Bronchial lymph node (tissue), 1 donor: Measurements from ENCODE around the genes RXRG and TADA1.

DNA sequence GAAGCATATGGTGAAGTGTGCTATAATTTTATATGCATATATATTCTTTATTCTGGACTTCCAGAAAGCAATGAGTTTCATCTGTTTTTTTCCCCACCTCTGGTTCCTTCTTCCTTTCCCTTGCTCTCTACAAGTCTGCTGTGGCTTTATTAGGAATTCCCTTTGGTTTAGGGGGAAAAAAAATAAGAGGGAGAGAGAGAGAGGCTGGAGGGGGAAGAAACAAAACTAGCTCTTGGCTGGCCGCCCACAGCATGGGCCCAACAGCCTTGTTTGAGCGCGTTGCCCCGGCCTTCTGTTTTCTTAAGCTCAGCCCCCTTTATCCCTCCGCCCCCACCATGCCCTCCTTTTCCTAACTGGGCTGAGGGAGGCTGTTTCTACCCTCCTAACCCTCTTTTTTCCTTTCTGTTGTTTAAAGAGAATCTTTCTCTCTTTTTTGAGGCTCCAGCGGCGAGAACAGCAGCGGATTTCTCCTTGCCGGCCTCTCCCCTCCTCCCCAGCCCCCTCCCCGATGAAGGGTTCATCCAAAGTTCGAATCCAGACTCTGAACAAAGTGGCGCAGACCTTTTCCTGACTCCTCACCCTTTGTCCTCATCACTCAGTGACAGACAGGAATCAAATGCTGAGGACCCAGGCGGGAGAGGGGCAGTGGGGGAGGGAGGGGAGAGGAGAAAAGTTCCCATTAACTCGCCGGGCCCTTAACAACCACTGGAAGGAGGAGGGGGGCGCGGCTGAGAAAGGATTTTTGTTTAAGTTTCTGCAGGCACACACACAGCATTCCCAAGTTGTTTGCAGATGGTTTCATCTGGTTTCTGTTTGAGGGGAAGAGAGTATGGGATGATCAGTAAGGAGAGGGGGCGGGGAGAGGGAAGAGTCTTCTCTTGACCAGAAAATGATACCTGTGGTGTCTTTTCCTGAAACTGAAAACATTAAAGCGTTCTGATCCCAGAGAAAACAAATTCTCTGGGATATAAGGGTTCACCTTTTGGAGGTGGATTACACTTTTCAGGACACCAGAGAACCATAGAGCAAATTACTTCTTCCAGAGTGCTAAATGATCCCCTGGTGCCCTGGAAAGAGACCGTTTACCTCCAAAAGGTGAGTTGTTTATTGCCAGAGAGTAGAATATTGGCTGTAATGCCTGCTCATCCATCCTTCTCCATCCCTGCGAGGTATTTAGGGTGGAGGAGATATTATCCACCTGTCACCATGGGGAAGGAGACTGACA lies 29.9 kb downstream of the PBX1 start:
- PRO-cap = no peak

- PRO-cap = no peak
These were observed 40.4 kb downstream of the PBX1 start for GRCh38 chr1:164599288-164599946.

DNA sequence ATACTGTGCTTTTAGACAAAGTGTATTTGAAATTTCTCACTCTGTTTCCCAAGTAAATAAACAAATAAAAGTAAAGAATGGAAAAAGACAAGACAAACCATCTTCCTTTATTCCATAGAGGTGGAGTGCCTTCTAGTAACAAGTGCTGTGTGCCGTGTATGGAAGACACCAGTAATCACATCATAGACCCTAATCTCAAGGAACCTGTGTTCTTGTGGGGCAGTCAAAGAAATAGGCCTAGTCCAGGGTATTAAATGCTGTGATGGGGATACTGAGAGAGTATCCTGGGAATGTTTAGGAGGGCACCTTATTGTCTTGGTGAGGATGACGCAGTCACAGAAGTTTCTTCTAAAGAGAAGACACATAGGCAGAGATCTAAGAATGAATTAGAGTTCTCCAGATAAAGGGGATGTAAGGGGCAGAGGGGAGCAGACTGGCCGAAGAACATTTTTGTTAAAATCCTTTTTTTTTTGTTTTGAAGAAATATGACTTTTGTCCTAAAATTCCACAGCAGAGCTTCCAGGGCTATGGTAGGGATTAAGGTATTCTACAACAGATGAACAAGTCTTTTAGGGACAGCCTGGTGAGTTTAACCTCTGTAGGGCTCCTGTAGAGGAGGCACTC lies 46.0 kb downstream of the PBX1 start:
- PRO-cap = no peak

DNA sequence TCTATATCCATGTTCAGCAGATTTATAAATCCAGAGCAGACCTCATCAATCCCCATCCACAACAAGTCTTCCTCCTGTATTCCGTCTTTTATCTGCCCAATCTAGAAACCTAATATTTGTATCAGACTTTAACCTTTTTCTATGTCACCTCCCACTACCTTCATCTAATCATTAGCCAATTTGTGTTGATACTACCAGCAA lies 135.5 kb downstream of the PBX1 start:
- PRO-cap = no peak

- PRO-cap = no peak
These were observed 259.0 kb downstream of the PBX1 start for GRCh38 chr1:164817918-164818522.

- PRO-cap = no peak
These were observed 190.4 kb downstream of the LMX1A start for GRCh38 chr1:165166123-165166460.

DNA sequence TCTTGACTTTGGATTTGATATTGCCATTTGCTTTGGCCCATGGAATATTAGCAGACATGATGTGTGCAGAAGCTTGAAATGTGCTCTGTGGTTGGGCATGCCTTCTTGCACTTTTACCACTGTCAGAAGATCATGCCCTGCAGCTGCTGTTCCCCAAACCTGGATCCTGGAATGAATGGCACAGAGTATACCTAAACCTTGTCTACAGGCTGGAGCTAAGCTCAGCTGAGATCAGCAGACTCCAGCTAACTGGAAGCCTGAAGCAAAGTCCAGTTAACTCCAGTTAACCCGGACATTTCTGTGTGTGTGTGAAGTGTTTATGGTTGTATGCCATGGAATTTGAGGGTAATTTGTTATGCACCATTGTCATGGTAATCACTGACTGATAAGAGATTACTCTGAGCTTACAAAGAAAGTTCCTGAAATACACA lies 107.6 kb downstream of the LMX1A start:
- PRO-cap = no peak

- PRO-cap = no peak
These were observed 34.9 kb downstream of the RXRG start for GRCh38 chr1:165410123-165410429.

DNA sequence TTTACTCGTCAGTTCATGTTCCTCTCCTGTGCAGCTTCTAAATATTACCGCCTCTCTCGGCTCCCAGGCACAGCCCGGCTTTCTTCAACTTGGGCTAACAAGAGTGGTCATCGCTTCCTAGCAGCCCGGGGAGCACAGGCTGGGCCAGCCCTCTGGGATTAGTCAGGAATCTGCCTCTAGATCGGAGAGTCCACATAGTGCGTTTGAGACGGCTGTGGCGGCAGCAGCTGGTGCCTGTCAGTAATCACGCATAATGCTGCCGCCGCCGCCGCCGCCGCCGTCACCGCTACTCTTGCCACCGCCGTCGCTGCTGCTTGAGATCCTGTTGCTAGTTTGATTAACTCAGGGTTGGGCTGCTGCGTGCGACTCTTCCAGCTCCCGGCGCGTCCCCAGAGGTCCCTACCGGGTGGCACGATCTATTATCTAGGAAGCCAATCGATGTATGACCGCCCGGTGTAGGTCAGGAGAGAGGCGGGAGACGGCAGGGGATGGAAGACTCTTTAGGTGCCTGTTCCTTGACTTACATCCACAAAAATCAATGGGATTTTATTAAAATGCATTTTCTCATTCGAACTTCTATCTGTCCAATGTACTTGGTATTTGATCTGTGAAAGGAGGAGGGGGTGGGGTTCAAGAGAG lies at the start of gene RXRG:
TSS of gene RXRG (minus strand) at position 232 of the 639 bp plus-strand sequence.
- PRO-cap = no peak

DNA sequence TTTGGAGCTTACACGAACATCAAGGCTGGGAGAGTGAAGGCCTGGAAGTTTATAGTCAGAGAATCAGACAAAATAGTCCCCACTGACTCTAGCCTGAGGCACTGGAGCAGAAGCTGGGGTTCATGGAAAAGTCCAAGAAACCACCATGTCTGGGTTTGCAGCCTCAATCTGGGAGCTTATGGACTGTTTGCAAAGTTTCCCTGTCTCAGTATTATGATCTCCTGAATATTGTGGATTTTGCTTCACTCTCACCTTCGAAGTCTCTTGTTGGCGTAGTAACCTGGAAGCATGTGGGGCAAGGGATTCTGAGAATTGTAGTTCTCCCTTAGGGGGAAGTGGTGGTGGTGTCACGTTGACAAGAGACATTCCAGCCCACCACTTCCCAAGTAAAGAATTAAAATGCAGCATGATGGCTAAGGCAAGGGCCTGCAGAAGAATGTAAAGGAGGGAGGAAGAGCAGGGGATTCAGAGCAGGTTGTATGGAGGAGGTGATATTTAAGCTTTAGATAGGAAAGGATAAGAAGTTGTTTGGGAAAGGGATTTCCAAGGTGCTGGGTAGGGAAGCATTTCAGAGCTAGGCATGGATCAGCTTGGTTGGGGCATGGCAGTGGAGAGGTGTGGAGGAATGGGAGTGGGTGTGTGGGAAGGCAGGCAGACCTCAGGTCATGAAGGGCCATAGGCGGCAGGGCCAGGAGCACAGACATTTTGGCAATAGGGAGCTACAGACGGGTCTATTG lies 65.1 kb downstream of the UCK2 start:
- PRO-cap = no peak

DNA sequence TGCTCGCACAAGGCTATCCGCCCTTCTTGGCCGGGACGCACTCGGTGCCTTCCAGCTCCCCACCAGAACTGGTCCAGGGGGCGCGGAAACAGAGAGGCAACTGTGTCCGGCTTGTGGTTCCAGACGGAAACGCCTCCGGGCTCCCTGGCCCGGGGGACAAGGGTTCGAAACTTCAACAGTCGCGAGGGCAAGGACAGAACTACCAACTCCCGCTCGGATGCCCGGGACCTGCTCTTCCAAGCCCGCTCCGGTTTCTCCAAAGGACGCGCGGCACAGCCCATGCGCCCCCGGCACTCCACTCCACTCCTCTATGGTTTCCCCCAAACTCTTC lies 1.5 kb downstream of the FAM78B start:
- PRO-cap = no peak

- PRO-cap = no peak
These were observed 40.9 kb upstream of the FAM78B start for GRCh38 chr1:166207828-166208027.

GRCh38 chr1:166876141-166876793 lies at the start of gene TADA1:
Gene TADA1 (minus strand): TSS chr1:166876264.
- PRO-cap = bidirectional peak, plus-strand start at chr1:166876553, minus-strand start at chr1:166876284

- PRO-cap = no peak
These were observed 26.2 kb upstream of the TADA1 start for GRCh38 chr1:166902139-166902771.

- PRO-cap = no peak
These were observed 1.3 kb downstream of the GPA33 start for GRCh38 chr1:167088846-167089220.

GRCh38 chr1:167092561-167093006 lies 1.3 kb upstream of the STYXL2 start:
- PRO-cap = no peak

GRCh38 chr1:167121235-167122200 lies 27.6 kb downstream of the STYXL2 start:
- PRO-cap = no peak

DNA sequence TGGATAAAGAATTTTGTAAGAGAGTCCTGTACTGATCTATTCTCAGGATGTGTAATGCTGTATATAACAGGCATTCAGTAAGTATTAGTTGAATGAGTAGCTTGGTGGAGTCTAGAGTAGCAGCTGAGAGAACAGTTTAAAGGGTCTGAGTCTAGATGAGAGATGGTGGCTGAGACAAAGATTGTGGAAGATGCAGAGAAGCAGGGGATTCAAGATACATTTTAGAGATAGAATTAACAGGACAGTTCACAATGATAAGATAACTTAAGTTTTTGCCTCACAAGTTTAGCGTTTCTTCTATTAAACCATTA lies 44.4 kb downstream of the POU2F1 start:
- PRO-cap = no peak

DNA sequence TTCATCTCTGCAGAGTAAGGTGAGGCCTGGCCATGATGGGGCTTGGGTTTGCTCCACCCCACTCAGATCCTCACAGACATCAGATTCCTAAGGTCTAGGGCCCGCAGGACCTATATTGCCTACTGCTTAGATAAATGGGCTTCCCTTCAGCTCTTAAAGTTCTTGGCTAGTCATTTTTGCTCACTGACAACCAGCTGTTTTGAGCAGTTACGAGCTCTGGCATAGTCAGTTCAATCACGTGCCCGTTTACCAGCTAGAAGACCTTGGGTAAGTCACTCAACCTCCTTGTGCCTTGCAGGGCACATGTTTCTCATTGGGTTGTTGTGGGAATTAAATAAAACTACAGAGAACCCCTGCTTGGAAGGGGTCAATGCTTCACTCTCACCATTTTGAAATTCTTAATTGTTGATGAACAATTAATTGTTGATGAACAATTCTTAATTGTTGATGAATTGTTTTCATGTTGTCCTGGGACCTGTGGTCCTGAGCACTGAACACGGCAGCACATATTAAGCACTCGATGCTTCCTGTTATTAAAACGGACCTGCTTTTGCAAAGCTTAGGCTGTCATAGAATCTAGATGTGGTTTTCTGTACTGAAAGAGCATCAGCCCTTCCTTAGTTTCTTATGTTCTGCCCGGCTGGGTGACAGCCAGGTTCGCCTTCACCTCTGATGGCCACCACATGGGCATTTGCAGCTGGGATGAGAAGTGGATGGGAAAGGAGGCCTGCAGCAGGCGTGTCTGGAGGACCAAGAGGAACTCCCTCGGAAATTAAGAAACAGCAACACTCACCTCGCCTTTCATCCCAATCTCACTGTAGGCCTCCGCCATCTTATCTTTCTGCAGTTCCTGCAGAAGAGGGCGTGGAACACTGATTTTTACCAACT lies 84.9 kb downstream of the CD247 start:
- PRO-cap = no peak

- PRO-cap = bidirectional peak, plus-strand start at chr1:167438383, minus-strand start at chr1:167438311
These were observed 80.2 kb downstream of the CD247 start for GRCh38 chr1:167437867-167438818.